ENCODE measurements around a stretch of chr3.

- PRO-cap: no peak
These were observed 853 bp downstream of the XYLB start for GRCh38 chr3:38347398-38347878.

GRCh38 chr3:39097281-39098478 is 9.7 kb downstream of the GORASP1 start:
- PRO-cap: no peak

GRCh38 chr3:39106450-39107509 is 647 bp downstream of the GORASP1 start:
- PRO-cap: bidirectional peak, plus-strand start at chr3:39107246, minus-strand start at chr3:39107168

DNA sequence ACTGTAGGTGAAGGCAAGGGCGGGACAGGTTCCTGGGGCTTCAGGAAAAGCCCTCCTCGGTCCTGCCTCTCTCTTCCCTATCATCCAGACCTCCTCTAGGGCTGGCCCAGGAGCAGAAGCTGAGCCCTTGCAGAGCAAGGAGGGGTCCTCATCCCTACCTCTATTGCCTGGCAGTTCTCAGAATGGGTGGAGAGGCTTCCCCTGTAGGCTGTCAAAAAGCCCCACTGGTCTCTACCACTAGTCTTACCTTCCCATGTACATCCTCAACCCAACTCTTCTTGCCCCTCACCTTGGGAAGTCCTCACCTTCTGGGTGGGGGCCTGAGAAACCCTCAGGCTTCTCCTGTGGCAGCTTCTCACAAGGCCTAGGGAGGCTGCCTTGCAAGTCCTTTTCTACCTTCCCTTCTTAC is 18.8 kb downstream of the CSRNP1 start:
- PRO-cap: no peak

DNA sequence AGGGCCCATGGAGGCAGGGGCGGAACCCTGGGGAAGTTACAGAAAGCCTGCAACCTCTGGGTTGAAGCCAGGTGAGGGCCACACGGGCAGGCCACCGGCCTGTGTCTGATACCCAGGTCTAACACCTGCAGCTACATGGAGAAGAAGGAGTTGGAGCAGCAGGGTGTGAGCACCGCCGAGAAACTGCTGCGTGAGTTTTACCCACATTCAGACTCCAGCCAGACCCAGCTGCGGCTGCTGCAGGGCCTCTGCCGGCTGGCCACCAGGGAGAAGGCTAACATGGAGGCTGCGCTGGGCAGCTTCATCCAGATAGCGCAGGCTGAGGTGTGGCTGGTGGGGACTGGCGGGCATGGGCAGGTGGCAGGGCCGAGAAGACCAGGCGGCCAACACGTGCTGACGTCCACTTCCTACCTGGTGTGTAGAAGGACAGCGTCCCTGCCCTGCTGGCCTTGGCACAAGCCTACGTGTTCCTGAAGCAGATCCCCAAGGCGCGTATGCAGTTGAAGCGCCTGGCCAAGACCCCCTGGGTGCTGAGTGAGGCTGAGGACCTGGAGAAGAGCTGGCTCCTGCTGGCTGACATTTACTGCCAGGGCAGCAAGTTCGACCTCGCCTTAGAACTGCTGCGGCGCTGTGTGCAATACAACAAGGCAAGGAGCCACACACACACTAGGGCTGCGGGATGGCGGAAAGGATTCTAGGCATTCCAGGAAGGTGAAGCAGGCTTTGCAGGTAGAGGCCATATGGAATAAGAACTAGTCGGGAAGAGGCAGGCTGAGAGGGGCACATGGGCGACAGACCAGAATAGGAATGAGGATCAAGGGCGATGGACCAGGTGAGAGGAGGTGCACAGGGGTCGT is 16.1 kb downstream of the CSRNP1 start:
- PRO-cap: no peak

GRCh38 chr3:39141277-39141916 is 12.0 kb downstream of the CSRNP1 start:
- PRO-cap: no peak

GRCh38 chr3:39185218-39185709 is 7.1 kb downstream of the XIRP1 start:
- PRO-cap: no peak

DNA sequence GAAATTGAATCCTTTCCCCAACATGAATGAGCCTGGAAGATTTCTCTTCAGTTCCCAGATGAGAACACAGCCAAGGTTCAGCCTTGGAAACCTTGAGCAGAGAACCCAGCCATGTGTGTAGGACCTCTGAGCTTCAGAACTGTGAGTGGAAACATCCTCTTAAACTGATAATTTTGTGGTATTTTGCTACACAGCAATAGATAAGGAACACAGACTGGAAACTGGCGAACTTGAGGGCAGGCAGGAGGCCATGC is 9.6 kb upstream of the XIRP1 start:
- PRO-cap: no peak

DNA sequence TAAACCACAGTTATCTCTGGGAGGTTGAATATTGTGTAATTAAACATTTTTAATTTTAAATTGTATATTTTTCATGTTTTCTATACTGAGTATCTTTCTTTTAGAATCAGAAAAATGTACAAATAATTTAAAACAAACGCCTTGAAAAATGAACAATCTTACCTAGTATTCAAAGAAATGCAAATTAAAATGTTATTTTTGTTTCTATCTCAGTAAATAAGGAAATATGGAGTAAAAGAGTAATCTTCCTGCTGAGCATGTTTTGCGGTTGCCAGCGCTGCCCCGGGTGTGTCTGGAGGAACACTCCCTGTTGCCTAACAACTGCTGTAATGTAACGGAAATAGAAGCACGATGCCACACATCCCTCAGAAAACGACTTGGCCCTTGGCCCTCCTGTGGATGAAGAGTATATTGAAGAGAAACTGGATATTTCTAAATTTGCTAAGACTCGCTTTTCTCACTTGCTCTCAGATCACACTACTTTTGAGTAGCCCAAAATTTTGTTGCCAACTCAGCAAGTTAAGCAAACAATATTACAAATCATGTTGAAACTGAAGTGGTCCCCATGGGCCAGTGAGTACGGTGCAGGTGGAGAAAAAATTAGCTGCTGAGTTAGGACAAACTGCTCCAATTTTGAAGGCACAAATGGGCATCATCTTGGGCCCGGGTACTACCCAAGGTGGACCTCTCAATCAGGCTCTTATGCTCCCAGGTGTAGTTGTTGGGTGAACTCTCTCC is 18.9 kb downstream of the CX3CR1 start:
- PRO-cap: no peak

DNA sequence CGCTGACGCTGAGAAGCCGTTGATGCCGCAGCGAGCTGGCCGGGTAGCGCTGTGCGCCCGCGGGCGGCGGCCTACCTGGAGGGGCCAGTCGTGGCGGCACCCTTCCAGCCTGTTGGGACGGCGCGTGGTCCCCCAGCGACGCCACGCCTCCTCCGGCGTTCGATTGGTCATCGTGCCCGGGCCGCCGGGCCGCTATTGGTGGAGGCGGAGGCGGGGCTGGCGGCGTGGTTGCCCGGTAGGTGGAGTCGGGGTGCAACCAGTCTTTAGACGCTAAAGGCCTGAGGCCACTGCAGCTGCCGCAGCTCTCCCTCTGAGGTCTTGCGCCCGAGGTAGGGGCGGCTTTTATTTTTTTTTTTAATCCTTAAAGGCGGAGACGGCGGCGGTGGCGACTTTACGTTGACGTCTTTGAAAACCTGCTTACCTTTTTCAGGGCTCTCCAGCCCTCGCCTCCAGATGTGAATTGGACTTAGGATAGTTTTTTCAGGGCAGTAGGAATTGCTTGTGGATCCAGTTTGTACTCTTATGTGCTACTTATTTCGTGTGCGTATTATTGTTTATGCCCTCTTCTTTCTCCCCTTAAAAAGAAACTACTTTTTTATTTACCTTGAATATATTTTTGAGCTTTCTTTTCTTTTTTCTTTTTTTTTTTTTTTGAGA is 1.1 kb downstream of the SLC25A38 start:
- PRO-cap: bidirectional peak, plus-strand start at position 273 of the sequence, minus-strand start at position 100 of the sequence

- PRO-cap: no peak
These were observed 4.3 kb downstream of the SLC25A38 start for GRCh38 chr3:39387300-39387972.

GRCh38 chr3:40780923-40781569 is 256.3 kb downstream of the ZNF621 start:
- PRO-cap: no peak

DNA sequence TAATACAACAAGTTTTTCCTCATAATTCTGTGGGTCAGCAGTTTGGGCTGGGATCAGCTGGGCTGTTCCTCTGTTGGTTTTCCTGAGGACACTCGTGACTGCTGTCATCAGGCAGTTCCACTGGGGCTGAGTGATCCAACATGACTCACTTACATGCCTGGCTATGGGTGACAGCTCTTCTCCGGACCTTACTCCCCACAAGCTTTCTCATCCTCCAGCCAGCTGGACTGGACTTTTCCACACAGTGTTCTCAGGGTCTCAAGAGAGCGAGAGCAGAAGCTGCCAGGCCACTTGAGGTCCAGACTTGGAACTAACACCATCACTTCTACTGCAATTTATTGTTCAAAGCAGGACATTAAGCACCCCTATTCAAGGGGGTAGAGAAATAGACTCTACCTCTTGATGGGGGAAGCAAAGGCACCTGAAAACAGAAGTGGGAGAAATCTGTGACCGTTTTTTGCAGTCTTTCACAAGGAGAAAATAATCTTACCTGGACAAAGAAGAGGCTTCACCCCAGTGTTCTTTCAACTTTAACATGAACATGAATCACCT is 303.6 kb downstream of the ZNF621 start:
- PRO-cap: no peak

DNA sequence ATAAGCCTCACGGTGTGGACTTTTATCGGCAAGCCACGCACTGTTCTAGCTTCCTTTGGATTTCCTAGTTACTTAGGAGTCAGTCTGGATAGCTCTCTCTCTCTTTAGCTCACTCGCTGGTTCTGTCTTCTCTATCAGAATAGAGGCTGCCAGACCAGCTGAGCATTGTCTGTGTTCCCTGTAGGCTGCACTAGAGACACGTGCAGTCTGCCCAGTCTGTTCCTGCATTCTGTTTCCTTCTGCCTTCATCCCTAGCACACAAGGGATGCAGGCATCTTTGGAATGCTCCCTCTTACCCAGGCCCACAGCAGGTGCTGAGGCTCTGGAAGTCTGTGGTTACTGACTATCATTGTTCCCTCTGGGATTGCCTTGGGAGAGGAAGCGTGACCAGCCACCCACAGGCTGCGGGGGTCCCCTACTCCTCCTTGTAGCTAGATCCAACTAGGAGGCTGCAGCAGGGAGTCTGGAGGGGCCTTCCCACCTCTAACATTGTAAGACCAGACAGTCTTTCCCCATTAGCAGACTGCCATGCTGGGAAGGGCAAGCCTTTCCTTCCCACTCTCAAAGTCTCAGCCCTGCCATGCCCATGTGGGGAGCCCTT is 322.9 kb downstream of the ZNF621 start:
- PRO-cap: no peak

- PRO-cap: no peak
These were observed 291.1 kb upstream of the CTNNB1 start for GRCh38 chr3:40907705-40909029.

DNA sequence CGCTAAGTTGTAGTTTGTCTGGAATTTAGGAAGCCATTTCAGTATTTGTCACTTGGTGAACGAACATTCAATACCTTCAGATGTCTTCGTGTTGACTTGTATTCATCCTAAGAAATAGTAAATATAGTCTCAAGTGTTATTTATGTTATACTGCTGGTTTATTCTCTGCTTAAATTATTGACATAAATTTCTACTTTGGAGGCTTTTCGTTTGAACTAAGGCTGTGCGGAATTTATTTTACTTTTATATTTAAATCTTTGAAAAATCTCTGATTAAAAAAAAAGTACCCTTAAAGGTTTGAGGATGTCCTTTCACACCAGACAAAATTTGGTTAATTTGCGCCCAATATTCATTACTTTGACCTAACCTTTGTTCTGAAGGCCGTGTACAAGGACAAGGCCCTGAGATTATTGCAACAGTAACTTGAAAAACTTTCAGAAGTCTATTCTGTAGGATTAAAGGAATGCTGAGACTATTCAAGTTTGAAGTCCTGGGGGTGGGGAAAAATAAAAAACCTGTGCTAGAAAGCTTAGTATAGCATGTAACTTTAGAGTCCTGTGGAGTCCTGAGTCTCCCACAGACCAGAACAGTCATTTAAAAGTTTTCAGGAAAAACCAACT is 1.9 kb downstream of the CTNNB1 start:
- PRO-cap: no peak

GRCh38 chr3:41241498-41242616 is 42.6 kb downstream of the CTNNB1 start:
- PRO-cap: no peak

DNA sequence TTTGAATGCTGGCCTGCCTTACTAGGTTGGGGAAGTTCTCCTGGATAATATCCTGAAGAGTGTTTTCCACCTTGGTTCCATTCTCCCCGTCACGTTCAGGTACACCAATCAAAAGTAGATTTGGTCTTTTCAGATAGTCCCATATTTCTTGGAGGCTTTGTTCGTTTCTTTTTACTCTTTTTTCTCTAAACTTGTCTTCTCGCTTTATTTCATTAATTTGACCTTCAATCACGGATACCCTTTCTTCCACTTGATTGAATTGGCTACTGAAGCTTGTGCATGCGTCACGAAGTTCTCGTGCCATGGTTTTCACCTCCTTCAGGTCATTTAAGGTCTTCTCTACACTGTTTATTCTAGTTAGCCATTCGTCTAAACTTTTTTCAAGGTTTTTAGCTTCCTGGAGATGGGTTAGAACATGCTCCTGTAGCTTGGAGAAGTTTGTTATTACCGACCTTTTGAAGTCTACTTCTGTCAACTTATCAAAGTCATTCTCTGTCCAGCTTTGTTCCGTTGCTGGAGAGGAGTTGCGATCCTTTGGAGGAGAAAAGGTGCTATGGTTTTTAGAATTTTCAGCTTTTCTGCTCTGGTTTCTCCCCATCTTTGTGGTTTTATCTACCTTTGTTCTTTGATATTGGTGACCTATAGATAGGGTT is 364.2 kb downstream of the CTNNB1 start:
- PRO-cap: no peak

- PRO-cap: no peak
These were observed 315.1 kb downstream of the ULK4 start for GRCh38 chr3:41646694-41647354.

GRCh38 chr3:41693801-41694373 is 268.0 kb downstream of the ULK4 start:
- PRO-cap: no peak